Thoracic aorta (tissue), 1 donor: ENCODE data around the genes RRP1 and PTTG1IP.

- RAMPAGE, long total RNA, result no peak
These were observed 72.4 kb downstream of the SIK1 start for GRCh38 chr21:43354537-43354909.

- RAMPAGE, long total RNA, result no peak
These were observed 36.5 kb upstream of the SIK1 start for GRCh38 chr21:43463344-43463872.

DNA sequence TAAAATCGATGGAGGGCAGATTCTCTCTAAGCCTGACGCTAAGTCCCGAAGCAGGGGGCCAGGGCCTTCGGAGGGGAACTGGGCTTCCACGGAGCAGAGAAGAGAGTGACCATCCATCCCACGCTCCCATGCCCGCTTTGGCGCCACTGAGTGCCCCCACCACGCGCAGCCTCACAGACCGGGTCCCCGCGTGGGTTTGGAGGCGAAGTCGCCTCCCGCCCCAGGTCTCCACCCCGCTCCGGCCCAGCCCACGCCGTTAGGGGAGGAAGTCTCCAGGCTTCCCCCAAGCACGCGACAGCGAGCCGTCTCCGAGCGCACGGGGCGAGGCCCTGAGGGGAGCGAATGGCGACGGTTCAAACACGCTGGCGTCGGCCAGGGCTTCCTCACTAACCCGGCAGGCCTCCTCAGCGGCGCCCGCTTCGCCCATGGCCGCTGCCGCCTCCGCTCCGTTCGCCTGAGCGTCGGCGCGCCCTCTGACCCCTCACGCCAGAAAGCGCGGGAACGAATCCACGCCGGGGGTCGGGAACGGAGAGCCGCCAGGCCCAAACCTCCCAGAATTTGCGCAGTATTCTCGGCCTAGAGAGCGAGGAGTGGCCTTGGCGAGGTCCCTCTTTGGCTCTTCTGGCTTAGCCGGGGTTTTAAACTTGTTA, 1.5 kb downstream of the HSF2BP start:
- RAMPAGE, long total RNA, result no peak

GRCh38 chr21:43686378-43687070, 27.2 kb downstream of the RRP1B start:
- RAMPAGE, long total RNA, result no peak

DNA sequence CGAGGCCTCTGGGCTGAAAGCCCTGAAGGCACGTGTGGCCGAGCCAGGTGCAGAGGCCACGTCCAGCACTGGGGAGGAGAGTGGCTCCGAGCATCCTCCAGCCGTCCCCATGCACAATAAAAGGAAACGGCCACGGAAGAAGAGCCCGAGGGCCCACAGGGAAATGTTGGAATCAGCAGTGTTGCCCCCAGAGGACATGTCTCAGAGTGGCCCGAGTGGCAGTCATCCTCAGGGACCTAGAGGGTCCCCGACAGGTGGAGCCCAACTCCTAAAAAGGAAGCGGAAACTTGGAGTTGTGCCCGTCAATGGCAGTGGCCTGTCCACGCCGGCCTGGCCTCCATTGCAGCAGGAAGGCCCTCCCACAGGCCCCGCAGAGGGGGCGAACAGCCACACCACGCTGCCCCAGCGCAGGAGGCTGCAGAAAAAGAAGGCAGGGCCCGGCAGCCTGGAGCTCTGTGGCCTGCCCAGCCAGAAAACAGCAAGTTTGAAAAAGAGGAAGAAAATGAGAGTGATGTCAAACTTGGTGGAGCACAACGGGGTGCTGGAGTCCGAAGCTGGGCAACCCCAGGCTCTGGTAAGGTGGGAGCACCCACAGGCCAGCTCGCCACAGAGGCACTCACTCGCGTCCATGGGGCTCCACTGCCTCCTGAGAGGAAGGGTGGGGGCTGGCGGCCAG, 28.4 kb downstream of the RRP1B start:
- RAMPAGE, long total RNA, result no peak

DNA sequence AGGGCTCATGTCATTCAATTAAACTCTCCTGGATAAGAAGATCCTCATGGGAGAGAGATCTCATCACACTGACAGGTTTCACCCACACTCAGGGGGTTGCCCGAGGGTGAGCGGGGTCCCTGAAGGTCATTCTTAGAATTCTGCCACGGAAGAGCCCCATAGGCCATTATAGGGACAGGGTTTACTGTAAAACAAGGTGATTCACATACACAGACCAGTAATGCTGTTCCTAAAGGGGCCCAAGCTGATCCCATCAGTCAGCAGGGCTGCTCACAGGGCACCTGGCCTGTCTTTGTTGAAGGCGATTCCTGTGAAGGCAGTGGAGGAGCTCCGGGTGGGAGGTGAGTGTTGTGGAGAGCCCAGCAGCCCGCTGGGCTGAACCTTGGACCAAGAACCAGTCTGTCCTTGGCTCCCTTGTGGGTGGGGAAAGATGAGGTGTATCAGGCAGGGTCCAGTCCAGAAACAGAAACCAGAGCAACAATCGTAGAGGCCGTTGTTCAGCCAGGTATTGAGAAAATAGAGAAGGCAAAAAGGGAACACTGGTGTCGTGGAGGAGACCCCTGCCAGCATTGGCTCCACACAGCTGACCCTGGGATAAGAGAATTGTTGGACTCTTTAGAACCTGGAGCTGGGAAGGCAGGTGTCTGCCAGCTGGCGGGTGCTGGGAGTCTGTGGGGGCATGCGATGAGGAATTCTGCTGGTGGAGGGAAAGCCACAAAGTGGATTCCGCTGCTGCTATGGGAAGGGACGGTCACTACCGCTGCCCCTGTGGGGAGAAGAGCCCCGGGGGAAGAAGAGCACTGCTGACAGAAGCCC, 12.6 kb downstream of the PDXK start:
- RAMPAGE, long total RNA, result no peak

- RAMPAGE, long total RNA, result start-site peak on the plus strand at chr21:43789562-43789617, 91 reads
These were observed at the start of gene RRP1 for GRCh38 chr21:43789477-43790187. Gene RRP1 (plus strand): TSS chr21:43789577.

GRCh38 chr21:43815314-43815845, 26.0 kb downstream of the RRP1 start:
- RAMPAGE, long total RNA, result no peak

DNA sequence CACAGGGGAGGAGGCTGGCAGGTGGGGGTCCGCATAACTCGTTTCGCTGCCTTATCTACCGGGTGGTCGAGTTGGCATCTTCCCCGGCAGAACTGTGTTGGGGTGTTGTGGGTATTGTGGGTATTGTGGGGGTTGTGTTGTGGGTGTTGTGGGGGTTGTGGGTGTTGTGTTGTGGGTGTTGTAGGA, 52.5 kb downstream of the AGPAT3 start:
- RAMPAGE, long total RNA, result no peak

DNA sequence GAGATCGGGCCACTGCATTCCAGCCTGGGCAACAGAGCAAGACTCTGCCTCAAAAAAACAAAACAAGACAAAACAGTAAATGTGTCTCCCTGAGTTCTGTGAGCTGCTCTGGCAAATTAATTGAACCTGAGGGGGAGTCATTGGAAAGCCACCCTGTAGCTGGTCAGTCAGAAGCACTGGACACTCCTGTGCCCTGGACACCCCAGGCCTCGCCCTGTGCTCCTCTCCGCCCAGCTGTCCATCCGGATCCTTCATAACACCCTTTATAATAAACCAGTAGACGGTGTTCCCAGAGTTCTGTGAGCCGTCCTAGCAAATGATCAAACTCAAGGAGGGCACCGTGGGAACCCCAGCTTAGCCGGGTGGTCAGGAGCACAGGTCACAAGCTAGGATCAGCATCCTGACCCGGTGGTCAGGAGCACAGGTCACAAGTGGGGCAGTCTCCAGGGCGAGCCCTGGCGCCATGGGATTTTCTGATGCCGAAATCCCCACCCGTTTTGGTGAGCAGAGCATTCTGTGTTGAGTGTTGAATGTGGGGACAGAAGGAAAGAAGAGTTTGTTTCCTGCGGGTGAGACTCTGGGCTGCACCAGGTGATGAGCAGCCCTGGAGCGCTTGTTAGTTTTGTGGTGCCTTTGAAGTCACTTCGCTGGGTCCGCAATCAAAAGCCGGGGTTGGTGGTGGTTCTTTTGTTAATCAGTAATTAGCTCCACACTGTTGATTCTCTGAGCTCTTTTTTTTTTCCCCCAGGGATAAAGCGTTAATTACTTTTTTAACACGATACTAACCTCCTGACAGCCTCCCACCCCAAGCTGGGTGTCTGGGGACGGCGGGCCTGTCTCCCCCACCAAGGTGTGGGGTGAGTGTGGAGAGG, 56.3 kb downstream of the AGPAT3 start:
- RAMPAGE, long total RNA, result no peak

DNA sequence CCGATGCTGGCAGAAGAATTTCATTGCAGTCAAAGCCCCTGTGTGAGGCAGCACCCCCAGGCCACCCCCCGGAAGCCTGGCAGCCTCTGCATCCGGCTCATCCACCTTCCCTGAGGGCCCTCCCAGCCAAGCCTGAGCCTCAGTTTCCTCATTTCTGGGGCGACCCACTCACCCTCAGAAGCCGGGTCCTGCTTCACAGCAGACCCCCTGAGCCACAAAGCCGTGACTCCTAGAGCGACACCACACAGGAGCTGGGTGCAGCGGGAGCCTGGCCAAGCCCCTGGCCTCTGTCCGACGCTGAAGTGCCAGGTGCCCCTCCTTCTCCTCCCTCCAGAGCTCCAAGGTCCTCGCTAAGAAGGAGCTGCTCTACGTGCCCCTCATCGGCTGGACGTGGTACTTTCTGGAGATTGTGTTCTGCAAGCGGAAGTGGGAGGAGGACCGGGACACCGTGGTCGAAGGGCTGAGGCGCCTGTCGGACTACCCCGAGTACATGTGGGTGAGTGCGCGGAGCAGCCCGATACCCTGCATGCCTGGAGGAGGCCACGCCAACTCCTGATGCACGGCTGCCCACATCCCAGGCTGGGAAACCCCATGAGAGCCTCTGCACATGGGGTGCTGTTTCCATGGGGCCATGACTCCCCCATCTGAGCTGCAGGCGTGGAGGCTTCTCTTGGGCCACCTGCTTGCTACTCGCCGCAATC, 43.2 kb upstream of the TRAPPC10 start:
- RAMPAGE, long total RNA, result no peak

GRCh38 chr21:44033163-44034182, 21.4 kb downstream of the TRAPPC10 start:
- RAMPAGE, long total RNA, result no peak

DNA sequence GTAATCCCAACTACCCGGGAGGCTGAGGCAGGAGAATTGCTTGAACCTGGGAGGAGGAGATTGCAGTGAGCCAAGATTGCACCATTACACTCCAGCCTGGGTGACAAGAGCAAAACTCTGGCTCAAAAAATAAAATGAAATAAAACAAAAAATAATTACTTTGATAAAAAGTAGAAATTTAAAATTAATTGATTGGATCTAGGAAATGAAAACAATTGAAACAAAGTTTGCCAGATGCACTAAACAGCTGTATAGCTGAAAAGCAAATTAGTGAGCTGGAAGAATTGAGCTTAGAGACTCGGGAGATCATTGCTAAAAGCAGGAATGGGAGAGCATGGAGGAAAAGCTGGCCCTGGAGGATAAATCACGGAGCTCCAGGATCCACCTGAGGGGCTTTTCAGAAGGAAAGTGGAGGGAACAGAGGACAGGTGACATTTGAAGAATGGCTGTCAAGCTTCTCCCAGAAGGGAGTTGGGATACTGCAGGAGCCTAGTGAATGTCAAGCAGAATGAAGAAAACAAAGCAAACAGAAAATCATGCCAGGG, 23.6 kb downstream of the TRAPPC10 start:
- RAMPAGE, long total RNA, result start-site peak on the plus strand centred at position 315 of the sequence, 214 bp wide, 24 reads

GRCh38 chr21:44457461-44458320, 2.4 kb downstream of the LRRC3 start:
- RAMPAGE, long total RNA, result no peak

DNA sequence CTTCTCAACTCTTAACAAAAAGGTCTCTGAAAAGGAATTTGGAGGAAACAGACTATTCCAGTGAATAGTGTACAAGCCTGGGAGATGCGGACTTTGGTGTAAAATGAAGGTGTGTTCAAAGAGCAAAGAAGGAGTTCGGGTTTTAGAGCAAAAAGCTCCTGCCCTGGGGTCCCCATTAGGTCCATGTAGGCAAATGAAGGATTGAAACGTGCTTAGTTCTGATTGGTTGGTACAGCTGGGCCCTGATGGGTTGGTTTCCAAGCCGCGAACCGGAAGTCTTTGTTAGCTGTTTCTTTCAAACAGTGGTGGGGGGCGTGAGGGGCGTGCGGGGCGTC, 29.1 kb downstream of the LRRC3 start:
- RAMPAGE, long total RNA, result no peak

DNA sequence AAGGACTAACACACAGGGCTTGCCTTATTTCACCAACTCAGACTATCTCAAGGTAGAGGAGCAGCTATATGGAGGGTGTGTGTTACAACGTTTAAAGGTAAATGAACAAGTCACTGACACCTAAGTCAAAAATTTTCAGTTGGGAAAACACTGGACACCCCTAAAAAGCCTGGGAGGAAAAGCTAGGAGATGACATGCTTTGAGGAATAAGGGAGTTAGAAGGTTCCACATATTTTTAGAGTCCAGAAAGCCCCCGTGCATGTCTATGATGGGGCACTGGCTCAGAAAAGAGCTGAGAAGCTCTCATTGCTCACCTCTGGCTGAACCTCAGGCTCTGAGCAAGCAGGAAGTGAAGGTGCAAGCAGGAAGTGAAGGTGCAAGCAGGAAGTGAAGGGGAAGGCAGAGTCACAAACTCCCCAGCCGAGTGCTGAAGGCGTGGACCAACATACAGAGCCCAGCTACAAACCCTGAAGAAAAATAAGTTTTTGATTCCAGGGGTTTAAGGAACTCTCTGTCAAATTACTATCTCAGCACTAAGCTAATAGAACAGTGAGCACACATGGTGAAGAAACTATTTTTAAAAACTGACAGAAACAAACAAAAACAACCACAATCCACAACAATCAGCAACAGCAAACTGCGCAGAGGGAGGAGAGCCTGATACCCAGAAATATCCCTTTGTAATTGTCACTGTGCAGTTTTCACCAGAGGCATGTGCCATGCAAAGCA, 7.0 kb downstream of the KRTAP10-8 start:
- RAMPAGE, long total RNA, result no peak

GRCh38 chr21:44696757-44697079, 254 bp upstream of the KRTAP10-12 start:
- RAMPAGE, long total RNA, result no peak

DNA sequence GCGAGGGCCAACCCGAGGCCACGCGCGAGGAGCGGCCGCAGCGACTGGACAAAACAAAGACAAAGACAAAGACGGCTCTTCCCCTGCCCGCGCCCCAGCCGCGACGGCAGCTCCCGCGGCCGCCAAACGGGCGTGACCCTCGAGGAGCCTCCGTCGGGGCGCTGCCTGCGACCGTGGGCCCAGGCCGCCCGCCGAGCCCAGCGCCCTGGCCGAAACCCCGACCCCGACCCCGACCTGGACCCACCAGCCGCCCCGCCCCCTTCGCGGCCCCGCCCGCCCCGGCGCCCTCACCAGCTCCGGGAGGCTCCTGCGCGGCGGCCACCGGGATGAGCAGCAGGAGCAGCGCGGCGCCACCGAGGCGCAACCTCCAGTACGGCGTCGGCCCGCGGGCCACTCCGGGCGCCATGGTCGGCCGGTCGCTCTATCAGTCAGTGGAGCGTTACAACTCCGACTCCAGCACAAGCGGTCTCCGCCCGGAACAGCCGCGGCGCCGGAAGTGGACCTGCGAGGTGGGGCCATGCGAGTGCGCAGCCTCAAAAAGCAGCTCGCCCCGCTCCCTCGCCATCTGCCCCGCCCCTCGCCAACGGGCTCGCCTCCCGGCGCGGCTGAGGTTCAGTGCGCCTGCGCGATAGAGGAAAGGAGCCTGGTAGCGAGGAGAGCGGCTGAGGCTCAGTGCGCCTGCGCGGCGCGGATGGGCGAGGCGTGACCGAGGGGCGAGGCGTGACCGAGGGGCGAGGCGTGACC, at the start of gene PTTG1IP:
Gene PTTG1IP, minus strand, starts transcription at position 480 of the 744 bp plus-strand sequence.
- RAMPAGE, long total RNA, result start-site peak on the minus strand centred at position 463 of the sequence, 74 bp wide, 1,394 reads

DNA sequence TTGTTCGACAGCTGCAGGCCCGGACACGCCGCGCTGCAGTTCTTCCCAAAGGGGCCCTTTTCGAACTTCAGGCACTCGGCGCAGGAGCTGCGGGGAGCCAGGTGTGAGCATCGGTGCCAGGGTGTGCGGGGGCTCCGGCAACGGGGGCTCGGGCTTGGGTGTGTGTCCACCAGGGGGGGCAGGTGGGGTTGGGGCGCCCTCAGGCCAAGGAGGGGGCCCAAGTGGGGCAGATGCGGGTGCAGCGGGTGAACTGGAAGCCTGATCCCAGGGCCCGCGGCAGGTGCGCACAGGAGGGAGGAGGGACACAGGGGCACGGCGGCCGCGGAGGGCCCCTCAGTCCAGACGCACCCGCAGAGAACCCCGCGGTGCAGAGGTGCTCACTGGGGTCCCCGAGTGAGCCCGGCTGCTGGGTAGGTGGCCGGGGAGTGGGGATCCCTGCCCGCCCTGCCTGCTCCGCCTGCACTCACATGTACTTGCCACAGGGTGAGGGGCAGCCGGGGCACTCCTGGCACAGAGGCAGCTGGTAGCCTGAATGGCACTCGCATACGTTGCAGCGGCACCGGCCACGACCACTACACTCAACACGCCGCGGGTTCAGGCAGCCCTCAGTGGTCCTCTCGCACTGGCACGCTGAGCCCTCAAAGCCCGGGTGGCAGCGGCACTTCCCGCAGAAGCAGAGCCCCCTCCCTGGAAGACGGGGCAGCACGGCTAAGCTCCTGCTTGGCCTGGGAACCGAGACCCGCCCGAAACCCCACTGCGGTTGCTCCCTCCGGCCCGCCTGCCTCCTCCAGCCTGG, 15.5 kb upstream of the PTTG1IP start:
- RAMPAGE, long total RNA, result no peak

DNA sequence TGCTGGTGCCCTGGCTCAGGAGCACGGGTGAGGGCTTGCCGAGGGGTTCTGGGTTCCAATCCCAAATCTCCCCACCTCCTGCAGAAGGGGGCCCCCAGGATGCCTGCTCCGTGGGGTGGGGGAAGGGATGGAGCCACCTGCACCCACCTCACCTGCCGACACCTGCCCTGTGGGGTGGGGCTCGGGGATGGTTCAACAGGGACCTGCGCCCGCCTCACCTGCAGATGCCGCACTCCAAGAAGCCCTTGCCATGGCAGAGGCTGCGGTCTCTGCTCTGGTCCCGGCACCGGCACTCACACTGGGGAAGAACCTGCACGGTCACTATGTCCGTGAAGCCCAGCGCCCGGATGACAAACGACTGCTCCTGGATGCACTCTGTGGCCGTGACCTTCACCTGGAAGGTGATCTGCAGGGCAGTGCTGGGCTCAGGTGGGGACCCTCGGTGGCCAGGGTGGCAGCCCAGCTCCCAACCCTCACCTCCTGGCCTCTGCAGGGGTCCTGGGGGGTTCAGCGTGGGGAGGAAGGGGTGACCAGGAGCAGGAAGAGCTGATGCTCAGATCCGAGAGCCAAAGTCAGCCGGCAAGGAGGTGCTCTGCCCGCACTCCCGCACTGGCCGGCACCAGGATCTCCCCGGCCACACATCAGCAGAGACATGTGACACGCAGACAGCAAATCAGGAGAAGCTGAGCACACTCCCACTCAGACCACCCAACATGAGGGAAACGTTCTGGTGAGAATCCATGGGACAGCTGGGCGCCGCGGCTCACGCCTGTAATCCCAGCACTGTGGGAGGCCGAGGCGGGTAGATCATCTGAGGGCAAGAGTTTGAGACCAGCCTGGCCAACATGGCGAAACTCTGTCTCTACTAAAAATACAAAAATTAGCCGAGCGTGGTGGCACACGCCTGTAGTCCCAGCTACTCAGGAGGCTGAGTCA, 18.4 kb upstream of the PTTG1IP start:
- RAMPAGE, long total RNA, result no peak